ENCODE measurements around a stretch of chr7.

GRCh38 chr7:101018465-101019101 lies 1.3 kb upstream of the MUC17 start:
- PRO-cap: no peak

- PRO-cap: no peak
Measured at GRCh38 chr7:101117270-101117833, 9.6 kb upstream of the SERPINE1 start.

- PRO-cap: no peak
Measured at GRCh38 chr7:101130187-101130842, 3.4 kb downstream of the SERPINE1 start.

DNA sequence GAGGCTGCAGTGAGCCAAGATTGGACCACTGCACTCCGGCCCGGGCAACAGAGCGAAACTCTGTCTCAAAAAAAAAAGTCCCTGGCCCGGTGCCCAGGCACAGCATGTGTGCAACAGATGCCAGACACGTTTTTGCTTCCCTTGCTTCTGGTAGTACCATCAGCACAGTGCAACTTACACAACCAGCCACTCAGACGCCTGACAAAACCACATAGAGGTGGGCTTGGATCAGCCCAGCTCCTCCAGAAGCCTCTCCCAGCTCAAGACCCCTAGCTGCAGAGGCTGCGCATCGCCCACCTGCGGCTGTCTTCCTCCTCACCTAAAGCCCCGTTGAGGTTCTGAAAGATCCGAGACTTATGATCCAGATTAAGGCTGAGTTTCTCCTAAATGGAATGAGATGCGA lies 2.6 kb downstream of the PLOD3 start:
- PRO-cap: no peak

DNA sequence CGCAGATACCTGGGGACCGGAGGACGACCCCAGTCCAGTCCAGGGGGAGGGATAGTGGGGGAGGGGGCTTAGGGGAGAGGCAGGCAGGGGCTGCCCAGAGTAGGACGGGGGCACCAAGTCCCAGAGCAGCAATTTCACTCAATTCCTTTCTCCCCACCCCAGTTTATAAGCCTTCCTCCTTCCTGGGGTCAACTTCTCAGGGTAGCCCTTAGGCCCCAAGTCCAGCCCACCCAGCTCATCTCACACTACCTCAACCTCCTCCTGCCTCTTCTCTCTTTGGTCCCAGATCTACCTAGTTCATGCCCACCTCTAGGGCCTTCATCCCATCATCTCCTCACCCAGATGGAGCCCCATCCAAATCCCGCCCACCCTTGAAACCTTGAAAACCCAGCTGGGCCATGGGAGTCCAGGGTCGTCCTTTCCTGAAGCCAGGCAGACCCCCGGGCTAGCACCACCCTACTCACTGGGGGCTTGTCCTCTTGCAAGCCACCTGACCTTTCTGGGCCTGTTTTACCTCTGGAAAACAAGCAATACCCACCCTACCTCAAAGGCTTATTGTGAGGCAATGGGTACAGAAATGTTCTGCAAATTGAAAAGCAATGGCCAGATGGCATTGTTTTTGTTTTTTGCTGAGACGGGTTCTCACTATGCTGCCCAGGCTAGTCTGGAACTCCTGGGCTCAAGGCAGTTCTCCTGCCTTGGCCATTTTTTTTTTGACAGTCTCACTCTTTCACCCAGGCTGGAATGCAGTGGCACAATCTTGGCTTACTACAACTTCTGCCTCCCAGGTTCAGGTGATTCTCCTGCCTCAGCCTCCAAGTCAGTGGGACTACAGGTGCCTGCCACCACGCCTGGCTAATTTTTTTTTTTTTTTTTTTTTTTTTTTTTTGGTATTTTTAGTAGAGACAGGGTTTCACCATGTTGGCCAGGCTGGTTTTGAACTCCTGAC lies 4.4 kb downstream of the CLDN15 start:
- PRO-cap: no peak

- PRO-cap: no peak
Measured at GRCh38 chr7:101401867-101402612, 39.4 kb downstream of the COL26A1 start.

- PRO-cap: no peak
Measured at GRCh38 chr7:101664239-101665097, 35.4 kb upstream of the MYL10 start.

DNA sequence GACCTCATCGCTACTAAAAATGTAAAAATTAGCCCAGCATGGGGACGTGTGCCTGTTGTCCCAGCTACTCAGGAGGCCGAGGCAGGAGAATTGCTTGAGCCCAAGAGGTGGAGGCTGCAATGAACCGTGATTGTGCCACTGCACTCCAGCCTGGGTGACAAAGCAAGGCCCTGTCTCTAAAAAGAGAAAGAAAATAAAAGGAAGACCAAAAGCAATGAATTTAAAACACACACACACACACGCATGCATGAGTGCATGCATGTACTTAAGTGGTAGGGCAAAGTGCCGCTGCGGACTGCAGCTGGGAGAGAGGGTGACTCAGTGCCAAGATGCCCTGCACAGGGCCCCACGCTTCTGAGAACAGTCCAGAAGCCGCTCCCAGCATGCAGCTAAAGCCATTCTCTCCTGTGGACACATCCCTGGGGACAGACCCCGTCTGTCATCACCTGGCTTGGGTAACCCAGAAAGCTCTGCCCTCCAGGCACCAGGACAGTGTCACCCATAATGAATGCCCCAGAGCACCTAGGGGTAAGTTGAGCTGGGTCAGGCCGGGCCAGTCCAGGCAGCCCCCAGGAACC lies 60.9 kb upstream of the MYL10 start:
- PRO-cap: no peak

DNA sequence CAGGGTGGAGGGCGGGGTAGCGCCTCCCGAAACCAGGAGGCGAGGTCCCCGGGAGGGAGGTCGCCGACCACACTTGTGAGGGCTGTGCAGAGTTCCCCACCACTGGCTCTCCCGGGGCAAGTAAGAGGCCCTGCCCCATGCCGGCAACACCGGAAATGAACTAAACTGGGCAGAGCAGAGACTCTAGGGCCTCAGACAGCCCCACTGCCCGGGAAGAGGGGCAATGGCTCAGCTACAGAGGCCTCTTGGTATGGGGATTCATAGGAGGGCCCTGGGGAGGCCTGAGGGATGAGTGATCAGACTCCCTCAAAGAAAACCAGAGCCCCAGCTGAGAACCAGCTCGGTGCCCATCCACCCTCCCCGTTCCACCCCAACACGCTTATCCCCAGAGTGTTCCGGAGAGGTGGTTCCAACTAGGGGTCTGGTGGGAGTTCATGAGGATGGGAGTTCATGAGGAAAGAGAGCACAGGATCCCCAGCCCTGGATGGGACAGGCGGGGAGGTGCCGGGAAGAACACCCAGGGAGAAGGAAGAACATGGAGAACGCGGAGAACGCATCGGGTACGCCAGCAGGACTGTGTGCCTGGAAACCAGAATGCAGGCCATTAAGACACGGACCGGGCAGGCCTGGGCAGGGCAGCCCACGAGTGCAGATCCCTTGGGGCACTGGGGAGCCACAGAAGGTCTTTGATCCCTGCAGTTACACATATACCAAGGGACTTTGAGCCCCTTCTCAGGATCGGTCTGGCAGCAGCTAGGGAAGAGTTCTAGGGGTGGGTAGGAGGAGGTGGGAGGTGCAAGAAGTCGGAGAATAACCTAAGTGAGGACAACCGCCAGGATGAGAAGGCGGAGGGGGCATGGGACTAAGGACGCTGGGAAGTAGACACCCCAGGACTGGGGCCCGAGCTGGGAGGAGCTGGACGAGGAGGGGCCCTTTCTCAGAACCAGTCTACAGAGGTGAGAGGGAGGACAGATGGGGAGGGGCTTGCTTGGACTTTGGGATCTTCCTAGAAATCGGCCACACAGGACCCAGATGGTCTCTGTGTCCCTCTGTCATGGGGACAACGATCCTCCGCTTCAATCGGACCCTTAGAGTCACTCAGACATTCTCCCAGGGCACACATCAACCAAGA lies 89.7 kb upstream of the MYL10 start:
- PRO-cap: no peak

DNA sequence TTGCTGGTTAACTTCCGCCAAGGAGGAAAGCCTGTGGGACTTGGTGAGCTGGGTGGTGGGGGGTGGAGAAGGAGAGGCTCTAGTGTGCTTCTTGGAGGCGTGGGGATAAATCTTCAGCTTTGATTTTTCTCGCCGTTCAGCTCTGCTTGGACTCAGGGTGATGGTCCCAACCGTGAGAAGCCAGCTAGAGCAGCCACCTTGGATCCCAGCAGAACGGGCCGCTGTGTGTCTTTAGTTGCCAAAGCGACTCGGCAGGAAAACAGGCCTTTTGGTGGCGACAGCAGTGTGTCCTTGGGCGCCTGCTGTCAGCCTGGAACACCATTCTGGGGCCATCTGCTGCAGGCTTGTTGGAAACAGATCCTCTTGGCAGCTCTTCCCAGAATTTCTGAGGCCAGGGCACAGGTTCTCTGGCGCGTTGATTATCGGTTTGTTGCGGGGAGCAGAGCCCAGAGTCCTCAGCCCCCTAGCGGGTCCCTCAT lies 97.5 kb downstream of the CUX1 start:
- PRO-cap: no peak

DNA sequence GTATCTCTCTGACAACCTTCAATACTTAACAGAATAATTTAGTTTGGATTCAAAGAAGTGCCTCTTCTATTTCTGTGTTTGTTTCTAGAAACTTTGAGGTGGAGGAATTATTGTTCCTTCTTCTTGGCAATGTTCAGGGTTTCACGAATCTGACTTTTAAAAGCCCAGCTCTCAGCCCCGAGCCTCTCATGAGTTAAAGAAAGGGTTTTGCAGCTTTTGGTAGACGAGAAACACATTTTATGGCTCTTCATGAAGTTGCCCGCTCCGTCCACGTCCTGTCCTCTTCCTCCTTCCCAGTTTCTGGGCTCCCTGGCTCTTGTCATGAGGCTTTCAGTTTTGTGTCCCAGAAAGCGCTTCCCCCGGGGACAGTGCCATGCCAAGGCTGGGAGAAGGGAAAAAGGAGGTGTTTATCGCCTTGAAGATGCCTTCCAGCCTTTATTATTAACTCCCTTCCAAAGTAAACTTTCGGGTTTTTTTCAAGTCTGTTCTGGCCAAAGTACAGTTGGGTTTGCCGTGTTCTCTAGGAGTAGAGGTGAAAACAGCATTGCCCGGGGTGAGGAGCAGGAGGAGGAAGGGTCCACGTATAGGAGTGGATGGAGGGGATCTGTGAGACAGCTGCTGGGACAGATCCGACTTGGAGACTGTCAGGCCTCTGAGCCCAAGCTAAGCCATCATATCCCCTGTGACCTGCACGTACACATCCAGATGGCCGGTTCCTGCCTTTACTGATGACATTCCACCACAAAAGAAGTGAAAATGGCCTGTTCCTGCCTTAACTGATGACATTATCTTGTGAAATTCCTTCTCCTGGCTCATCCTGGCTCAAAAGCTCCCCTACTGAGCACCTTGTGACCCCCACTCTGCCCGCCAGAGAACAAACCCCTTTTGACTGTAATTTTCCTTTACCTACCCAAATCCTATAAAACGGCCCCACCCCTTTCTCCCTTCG lies 117.2 kb downstream of the CUX1 start:
- PRO-cap: unidirectional peak, minus-strand start at position 302 of the sequence

DNA sequence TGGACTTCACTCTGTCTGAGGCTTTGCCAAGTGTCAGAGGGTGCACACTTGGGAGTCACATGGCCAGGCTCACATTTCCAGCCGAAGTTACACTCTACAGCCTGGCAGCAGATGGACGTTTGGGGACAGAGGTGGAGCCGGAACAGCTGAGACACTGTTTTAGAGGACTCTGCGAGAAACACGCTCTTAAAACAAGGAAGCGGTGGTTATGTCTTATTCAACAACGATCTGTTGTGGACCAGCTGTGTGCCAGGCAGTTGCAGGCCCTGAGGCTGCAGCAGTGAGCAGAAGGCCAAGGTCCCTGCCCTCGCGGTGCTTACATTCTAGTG lies 118.3 kb downstream of the CUX1 start:
- PRO-cap: no peak

GRCh38 chr7:102032961-102033433 lies 215.6 kb downstream of the CUX1 start:
- PRO-cap: no peak

DNA sequence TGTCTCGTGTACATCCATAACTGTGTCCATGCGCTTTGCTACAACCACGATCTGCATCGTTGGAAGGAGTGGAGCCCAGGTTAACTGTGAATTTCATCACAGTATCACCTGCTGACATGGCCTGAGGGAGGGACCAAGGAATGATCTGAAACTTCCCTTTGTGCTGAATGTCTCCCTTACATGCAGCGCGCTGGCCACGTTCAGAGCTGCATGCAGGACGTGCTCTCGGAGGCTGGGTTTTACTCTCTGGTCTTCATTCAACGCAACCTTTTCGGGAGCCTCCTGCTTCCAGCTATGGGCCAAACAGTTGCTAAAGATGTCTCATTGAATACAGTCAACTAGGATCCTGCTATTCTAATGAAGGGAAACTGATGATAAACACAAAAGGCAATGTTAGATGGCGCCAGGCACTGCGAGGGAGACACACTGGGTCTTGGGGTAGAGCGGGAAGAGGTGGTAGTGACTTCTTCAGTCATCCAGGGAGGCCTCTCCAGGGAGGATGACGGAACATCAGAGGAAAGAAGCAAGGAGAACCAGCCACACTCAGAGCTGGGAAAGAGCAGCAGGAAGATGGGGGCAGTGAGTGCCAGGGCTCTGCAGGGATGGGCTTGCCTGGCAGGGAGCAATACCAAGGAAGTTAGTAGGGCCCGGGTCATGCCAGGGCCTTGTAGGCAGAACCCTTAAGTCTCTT lies 222.5 kb downstream of the CUX1 start:
- PRO-cap: no peak

DNA sequence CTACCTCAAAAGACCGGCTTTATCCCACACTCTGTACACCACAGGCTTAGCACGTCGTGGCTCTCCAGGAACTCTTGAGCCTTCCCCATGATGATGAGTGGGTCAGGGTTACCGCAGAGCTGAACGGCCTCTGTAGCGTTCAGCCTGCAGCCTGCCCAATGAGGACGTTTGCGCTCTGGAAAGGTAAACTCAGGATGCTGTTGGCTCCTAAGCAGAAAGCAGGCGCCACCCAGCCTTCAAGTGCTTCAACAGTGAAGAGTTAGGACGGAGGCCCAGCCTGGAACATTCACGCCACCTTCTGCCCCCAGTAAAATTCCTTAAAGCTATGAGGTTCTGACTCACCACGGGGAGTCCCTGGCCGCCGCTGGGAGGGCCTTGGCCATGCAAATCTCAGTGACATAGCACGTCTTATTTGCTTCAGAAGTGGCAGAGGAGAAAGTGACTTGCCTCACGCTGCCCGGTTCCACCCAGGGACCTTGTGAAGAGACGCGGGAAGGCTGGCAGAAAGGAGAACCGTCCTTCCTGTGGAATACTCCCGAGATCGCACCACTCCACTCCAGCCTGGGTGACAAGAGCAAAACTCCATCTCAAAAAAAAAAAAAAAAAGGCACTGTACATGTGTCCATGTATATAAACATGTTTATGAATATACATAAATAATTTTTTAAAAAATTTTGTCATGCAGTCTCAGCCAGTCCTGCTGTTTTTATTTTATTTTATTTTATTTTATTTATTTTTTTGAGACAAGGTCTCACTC lies 161.4 kb upstream of the SH2B2 start:
- PRO-cap: unidirectional peak, plus-strand start at position 415 of the sequence

- PRO-cap: no peak
Measured at GRCh38 chr7:102399185-102399945, 3.2 kb downstream of the PRKRIP1 start.

- PRO-cap: no peak
Measured at GRCh38 chr7:102431568-102432383, 1.6 kb upstream of the ORAI2 start.

DNA sequence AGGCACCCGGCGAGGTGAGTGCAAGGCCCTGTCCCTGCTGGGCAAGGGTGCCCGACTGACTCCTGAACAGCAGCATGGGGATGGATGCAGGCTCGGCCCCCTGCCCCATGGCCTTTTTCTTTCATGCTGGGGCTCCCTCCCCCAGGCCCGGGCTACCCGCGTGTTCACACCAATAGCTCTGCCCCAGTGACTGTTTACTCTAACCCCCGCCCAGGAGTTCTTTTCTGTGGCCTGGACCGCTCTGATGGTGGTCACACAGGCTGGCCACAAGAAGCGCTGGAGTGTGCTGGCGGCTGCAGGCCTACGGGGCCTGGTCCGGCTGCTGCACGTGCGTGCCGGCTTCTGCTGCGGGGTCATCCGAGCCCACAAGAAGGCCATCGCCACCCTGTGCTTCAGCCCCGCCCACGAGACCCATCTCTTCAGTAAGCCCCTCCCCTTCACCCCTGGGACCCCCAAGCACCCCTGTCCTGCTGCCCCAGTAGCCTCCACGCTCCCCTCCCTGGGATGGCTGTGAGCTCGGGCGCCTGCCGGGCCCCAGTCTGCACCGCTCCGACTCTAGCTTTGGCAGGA lies 3.9 kb downstream of the LRWD1 start:
- PRO-cap: no peak

DNA sequence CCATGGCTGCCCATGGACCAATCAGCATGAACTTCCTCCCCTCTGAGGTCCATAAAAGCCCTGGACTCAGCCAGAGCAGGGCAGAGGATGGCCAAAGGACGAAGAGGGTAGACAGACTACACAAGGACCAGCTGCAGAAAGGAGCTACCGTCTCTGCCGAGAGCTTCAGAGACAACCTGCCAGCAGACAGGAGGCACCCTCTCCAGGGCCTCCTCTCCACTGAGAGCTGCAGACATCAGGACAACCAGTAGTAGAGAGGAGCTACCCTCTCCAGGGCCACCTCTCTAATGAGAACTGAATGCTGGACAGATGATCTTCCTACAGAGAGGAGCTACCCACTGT lies 4.3 kb upstream of the FAM185A start:
- PRO-cap: no peak

GRCh38 chr7:102913457-102913940 lies 699 bp downstream of the LRRC17 start:
- PRO-cap: no peak